Hair follicular keratinocyte (primary cell): ENCODE results near the genes ZCCHC13, PBDC1, ATP7A, RTL3 and TBX22.

GRCh38 chrX:74099562-74100457 lies 204.2 kb upstream of the ZCCHC13 start:
- RAMPAGE, long total RNA, result no peak

DNA sequence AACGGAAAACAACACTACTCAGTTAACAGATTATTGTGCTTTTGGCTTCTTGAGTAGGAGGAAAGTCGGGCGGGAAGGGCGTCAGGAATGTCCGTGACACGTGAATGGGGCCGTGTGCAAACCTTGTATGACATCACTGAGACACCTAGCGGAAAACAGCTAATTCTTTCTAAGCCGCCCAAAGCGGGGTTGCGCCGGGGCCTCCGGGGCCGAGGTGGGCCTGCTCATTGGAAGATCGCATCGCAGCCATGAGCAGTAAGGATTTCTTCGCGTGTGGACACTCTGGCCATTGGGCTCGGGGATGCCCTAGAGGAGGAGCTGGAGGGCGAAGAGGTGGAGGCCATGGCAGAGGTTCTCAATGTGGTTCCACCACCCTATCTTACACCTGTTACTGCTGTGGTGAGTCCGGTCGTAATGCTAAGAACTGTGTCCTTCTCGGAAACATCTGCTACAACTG lies at the start of gene ZCCHC13:
Gene ZCCHC13, plus strand, starts transcription at position 162 of the 457 bp plus-strand sequence.
- RAMPAGE, long total RNA, result no peak

DNA sequence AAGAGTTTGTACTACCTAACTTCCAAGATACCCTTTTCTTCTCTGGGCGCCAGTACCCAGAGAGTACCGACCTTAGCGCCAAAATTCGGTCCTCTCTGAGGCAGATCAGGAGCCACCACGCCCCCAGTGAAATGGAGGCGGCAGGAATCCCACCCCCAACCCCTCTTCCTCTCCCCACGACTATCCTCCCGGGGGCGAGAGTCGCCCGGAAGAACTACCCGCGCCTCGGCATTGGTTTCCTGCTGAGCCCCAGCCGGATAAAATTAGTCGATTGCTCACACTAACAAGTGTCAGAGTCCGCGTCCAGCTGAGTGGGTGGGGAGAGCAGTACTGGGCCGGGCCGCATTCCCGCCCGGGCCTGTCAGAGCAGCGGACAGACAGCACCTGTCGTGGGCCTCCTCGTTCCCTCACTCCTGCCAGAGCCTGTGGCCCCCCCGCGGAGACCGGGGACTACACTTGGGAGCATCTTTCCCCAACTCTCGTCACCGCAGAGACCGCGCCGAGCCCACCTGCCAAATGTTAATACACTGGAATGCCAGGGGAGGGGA lies 78.7 kb downstream of the RLIM start:
- RAMPAGE, long total RNA, result no peak

GRCh38 chrX:75787643-75787923 lies 2.5 kb upstream of the MAGEE2 start:
- RAMPAGE, long total RNA, result no peak

GRCh38 chrX:75884760-75885047 lies 99.7 kb upstream of the MAGEE2 start:
- RAMPAGE, long total RNA, result no peak

- RAMPAGE, long total RNA, result start-site peak on the plus strand at chrX:76173051-76173121, 215 and 199 reads in 2 replicates
Observed at GRCh38 chrX:76172227-76173290, at the start of gene PBDC1. Gene PBDC1 (plus strand): TSS chrX:76173062.

- RAMPAGE, long total RNA, result no peak
Observed at GRCh38 chrX:76428682-76429074, 1.2 kb downstream of the MAGEE1 start.

- RAMPAGE, long total RNA, result no peak
Observed at GRCh38 chrX:77663199-77663723, 122.8 kb downstream of the ATRX start.

GRCh38 chrX:77910284-77911155 lies at the start of gene ATP7A:
Gene ATP7A (plus strand): TSS chrX:77910693.
- RAMPAGE, long total RNA, result no peak

- RAMPAGE, long total RNA, result no peak
Observed at GRCh38 chrX:78659260-78659705, at the start of gene RTL3. Gene RTL3 (minus strand): TSS chrX:78659328.

DNA sequence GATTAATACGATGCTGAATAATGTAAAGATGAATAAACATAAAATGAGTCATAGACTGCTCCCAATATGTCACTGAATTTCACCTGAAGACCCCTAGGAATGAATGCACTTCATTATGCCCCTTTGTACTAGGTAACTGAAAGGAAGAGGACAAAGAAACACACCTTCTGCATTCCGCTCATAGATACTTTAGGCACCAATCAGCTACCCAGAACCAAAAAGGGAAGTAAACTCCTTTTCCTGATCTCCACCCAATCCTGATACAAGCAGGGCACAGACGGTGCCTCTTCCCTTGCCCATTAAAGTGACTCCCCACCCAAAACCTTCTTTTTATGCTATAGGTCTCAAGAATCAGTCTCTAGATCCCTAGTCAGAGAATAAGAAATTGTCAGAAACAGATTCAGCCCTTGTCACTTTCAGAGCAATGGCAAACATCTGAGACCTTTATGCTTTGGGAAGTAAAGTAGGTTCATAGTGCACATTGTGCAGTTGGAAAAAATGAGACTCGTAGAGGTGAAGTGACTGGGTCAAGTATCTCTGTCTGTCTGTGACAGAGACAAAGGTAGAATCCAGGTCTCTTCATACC lies 2.3 kb downstream of the GPR174 start:
- RAMPAGE, long total RNA, result no peak

DNA sequence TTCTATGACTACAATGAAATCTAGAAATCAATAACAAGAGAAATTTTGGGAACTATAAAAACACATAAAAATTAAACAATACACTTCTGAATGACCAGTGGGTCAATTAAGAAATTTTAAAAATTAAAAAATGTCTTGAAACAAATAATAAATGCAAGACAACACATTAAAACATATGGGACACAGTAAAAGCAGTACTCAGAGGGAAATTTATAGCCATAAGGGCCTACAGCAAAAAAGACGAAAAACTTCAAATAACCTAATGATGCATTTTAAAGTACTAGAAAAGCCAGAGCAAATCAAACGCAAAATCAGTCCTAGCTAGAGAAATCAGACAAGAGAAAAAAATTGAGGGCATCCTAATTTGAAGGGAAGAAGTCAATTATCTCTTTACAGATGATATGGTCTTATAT lies 61.8 kb upstream of the TBX22 start:
- RAMPAGE, long total RNA, result no peak

DNA sequence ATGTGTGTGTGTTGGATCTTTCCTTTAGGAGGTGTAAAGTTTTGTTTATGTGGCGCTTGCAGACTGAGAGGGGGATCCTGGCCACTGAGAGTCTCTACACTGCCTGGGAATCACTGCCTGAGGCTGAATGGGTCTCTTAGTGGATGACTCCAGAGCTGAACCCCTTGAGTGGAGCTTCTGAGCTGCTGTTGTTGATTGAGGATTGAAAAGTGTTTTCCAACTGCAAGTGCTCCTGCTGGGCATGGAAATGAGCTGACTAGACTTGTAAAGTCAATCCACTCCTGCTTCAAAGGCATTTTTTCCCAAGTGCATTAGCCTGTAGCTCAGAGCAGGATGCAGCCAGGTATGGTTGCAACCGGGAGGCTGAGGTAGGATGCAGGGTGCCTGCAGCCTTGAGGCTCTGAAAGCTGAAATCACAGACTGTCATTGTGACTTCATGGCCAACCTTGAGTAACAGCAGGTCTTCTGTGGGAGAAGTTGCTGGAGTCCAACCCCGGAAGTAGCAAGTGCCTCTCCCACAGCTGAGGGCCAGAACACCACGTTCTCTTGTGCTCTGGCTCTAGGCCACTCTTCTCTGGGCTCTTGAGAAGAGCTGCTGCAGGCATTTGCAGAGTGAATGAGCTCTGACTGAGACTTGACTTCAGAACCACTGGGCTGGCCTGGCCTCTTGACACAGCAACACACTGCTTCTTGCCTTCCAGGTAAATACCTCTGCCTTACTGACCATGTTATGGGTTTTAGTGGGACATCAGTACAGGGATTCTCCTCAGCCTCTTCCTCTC lies at the start of gene TBX22:
Gene TBX22, plus strand, starts transcription at position 567 of the 782 bp plus-strand sequence.
- RAMPAGE, long total RNA, result no peak

- RAMPAGE, long total RNA, result no peak
Observed at GRCh38 chrX:80512766-80513204, 92.5 kb downstream of the TENT5D start.

GRCh38 chrX:80810483-80810920 lies 825 bp upstream of the BRWD3 start:
- RAMPAGE, long total RNA, result no peak

- RAMPAGE, long total RNA, result no peak
Observed at GRCh38 chrX:81200891-81201249, 843 bp downstream of the HMGN5 start.

DNA sequence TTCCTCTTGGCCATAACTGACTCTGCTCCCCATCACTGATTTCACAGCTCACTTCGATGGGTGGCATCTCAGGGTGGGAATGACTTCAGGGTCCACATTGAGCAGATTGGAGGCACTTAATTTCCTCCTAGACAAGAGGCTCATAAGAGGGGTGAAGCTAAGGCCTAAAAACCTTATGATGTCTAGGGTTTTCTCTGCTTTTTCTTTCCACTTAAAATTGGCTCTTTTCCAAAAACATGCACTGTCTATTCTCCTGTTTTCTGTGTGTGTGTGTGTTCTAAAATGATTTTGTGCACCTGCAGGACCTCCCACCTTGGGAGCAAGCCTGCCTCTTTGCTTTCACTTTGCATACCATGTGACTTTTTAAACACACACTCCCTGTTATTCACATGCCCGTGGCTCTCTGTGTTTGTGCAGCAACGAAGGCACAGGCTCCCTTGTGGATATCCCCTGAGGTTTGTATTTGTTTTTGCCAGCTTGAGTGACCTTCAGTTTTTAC lies 885.6 kb downstream of the SH3BGRL start:
- RAMPAGE, long total RNA, result no peak

GRCh38 chrX:85403559-85403909 lies 24.1 kb upstream of the POF1B start:
- RAMPAGE, long total RNA, result no peak

DNA sequence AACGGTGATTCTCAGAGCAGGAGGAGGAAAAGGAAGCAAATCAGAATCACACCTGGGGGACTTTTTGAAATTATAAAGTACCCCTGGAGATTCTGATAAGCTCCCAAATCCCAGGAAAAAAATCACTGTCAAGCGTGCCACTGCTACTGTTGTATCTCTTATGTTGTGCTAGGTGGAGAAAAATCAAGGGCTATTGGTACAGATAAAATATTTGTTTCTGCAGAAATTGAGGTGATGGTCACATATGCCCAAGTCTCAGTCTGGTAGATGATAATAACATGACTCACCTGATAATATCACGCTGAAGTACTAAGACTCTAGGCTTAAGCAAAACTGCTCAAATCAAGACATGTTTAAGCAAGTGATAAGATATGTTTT lies 143.8 kb downstream of the CHM start:
- RAMPAGE, long total RNA, result no peak

DNA sequence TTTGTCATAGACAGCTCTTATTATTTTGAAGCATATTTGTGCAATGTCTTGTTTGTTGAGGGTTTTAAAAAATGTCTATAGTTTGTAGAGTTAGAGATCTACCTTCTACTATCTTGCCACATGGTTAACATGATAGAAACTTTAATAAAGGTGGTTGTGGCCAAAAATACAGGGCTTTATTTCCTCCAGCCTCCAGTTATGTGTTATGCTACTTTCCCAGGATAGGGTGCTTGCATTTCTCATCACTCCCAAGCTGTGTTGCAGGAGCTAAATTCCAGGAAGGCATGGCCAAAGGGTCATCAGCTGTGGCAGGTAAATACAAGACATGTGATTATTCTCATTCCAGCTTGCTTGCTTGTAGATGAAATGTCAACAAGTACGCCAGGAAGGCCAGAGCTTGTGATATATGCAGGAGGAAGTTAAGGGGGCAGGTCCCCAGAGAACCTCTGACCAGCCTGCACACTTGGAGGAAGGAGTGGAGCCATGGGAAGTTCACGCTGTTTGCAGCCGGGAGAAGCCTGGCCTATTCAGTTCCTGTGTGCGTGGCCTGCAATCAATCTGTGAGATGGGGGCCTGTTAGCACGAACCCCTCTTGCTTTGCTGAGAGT lies 142.3 kb upstream of the CPXCR1 start:
- RAMPAGE, long total RNA, result no peak